SJSA1 (cell line): ENCODE measurements around the gene TRIM9.

- RAMPAGE, long total RNA, result no peak
Measured at GRCh38 chr14:49767848-49768096, 181 bp upstream of the KLHDC2 start.

- RAMPAGE, long total RNA, result no peak
Measured at GRCh38 chr14:49771576-49772068, 3.7 kb downstream of the KLHDC2 start.

- RAMPAGE, long total RNA, result no peak
Measured at GRCh38 chr14:49857404-49857866, 4.8 kb upstream of the NEMF start.

DNA sequence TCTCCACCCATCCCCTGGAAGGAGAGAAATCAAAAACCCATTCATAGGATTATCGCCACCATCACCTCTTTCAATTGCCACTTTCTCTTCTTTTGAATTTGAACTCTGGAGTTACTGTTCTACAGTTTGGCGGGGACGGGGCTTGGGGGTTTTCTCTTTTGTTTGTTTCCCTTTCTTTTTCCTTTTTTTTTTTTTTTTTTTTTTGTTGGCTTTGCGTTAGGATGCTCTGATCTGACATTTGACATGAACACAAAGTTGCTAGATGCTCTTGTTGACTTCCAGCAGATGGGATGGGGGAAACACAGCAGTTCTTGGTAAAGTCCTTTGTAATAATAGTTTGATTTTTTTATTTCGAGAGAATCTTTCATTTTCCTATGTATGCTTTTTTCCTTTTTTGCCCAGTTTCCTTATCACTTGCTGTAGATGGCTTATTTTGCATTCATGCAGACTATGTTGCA is 1.4 kb downstream of the ARF6 start:
- RAMPAGE, long total RNA, result no peak

GRCh38 chr14:49946312-49947134 is 53.6 kb downstream of the ARF6 start:
- RAMPAGE, long total RNA, result no peak

- RAMPAGE, long total RNA, result no peak
Measured at GRCh38 chr14:49970114-49970355, 77.2 kb downstream of the ARF6 start.

DNA sequence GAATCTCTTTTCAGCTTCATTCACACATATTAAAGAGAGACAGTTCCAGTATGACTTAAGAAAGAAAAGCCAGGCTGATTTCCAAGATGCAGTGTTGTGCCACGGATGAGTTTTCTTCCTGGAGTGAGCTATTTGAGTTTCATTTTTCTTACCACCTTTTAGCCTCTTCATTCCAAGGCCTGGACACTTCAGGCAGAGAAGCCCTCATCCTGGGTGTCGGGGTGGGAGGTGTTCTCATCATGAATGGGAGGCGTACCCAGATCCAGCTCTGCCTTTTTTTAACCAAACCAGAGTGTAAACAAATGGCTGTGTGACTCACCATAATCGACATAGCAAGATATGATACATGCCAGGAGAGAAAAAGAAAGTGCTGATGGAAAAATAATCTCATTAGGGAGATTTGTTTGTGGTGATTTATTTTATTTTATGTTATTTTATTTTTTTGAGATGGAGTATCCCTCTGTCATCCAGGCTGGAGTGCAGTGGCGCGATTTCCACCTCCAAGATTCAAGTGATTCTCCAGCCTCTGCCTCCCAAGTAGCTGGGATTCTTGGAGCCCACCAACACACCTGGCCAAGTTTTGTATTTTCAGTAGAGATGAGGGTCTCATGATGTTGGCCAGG is 80.0 kb downstream of the ARF6 start:
- RAMPAGE, long total RNA, result no peak

DNA sequence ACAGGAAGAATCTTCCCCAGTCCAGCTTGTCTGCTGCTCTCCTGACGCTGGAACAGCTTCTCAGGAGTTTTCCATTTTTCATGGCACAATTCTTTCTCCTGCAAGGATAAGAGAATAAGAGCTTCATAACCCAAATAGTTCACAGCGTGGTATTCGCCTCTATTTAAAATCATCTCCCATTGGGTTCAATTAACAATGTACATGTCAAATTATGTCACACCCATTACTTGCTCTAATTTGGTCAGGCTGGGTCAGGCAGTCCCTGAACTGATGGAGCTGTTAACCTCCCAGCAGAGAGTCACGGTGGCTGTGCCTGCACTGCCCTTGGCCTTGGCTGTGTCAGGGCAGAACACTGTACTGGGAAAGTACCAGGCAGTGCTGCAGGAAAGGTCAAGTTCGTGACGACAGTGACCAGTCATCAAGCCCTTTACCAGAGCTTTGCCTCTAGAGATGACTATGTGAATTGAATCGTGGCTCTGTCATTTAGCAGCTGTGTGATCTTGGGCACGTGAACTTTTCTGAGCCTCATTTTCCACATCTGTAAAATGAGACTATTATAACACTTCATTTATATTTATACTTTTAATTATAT is 100.0 kb downstream of the ARF6 start:
- RAMPAGE, long total RNA, result no peak

GRCh38 chr14:50057943-50058631 is 58.3 kb downstream of the VCPKMT start:
- RAMPAGE, long total RNA, result no peak

- RAMPAGE, long total RNA, result no peak
Measured at GRCh38 chr14:50197730-50198284, 33.6 kb downstream of the SOS2 start.

GRCh38 chr14:50418908-50419470 is 22.3 kb upstream of the CDKL1 start:
- RAMPAGE, long total RNA, result no peak

DNA sequence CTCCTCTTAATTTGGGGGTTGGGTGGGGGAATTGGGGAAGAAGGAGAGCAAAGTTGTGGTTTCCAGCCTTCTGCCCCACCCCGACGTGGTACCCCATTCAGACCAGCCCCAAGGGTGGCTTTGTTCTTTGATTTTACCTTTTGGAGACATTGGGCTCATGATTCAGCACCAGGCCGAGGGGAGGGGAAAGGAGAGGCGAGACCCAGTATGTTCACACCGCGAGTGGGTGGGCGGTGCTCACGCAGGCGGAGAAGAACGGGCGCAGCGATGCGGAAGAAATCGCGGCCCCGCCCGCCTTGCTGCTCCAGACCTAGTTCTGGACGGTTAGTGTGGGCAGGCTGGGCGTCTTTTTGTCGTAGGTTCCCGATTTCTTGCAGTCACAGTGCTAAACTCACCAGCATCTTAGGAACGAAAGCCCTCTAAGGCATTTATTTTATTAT is 978 bp downstream of the ATL1 start:
- RAMPAGE, long total RNA, result no peak

GRCh38 chr14:50658070-50658573 is 10.0 kb downstream of the SAV1 start:
- RAMPAGE, long total RNA, result no peak

DNA sequence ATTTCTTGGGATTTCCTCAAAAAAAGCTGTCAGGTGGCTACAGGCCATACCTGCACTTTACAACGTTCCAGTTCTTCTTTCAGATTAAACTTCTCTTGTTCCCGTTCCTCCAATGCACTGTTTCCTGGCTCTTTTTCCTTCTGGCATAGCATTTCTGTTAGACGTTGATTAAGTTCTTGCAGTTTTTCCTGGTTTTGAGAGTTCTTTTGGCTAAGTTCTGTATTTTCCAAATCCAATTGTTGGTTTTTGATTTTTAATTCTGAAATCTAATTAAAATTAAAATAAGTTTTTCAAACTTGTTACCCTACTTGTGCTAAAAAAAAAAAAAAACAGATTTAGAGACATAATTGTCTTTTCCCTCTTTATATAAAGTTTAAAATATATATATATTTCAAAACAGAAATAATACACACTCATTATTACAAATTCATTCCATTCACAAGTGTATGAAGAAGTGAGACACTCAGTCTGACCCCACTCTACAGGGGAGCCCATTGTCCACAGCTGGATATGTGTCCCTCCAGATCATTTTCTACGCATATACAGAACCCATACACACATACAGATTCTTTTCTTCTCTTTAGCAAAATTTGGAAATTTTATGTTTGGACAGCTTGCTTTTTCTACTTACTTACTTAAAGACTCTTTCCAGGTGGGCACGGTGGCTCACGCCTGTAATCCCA is 78.4 kb downstream of the NIN start:
- RAMPAGE, long total RNA, result no peak

DNA sequence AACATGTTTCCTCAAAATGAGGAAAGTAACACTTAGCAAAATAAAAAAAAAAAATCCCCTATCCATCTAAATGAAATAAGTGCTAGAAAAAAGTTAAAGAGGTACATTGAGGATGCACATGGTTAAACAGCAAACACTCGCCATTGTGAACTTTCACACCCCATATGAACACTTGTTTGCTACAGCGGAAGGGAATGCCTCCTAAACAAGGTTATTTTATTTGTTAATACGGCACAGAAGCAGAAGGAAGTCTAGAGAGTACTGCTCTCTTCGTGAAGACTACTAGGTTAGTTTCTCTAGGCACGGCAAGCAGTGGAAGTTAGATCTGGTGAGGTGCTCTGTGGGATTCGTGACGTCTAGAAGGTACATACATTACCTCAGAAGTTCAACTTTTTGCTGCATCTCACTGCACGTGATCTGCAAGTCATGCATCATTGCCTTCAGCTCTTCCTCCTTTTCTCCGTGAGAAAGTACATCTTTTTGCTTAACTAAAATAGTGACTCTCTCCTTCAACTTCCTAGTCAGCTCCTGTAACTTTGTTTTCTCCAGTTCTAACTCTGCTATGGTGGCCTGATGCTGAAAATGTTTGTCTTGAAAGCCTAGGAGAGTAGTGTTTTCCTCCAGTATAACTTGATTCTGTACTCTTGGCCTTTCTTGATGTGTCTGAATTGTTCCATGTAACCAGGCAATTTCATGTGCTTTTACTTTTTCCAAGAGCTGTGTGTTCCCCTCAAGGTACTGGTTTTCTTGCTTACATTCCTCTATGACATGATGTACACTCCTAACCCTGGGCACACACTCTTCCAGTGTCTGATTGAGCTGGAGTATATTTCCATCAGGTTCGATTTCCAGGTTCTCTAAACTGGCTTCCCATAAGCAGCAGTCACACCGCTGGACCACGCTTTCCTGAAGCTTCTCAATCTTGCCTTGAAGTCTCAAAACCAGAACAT is 74.6 kb downstream of the NIN start:
- RAMPAGE, long total RNA, result no peak

DNA sequence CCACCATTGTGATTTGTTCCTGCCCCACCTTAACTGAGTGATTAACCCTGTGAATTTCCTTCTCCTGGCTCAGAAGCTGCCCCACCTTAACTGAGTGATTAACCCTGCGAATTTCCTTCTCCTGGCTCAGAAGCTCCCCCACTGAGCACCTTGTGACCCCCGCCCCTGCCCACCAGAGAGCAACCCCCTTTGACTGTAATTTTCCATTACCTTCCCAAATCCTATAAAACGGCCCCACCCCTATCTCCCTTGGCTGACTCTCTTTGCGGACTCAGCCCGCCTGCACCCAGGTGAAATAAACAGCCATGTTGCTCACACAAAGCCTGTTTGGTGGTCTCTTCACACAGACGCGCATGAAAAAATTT is 24.7 kb downstream of the ABHD12B start:
- RAMPAGE, long total RNA, result no peak

GRCh38 chr14:50967717-50968030 is 23.4 kb upstream of the PYGL start:
- RAMPAGE, long total RNA, result no peak

DNA sequence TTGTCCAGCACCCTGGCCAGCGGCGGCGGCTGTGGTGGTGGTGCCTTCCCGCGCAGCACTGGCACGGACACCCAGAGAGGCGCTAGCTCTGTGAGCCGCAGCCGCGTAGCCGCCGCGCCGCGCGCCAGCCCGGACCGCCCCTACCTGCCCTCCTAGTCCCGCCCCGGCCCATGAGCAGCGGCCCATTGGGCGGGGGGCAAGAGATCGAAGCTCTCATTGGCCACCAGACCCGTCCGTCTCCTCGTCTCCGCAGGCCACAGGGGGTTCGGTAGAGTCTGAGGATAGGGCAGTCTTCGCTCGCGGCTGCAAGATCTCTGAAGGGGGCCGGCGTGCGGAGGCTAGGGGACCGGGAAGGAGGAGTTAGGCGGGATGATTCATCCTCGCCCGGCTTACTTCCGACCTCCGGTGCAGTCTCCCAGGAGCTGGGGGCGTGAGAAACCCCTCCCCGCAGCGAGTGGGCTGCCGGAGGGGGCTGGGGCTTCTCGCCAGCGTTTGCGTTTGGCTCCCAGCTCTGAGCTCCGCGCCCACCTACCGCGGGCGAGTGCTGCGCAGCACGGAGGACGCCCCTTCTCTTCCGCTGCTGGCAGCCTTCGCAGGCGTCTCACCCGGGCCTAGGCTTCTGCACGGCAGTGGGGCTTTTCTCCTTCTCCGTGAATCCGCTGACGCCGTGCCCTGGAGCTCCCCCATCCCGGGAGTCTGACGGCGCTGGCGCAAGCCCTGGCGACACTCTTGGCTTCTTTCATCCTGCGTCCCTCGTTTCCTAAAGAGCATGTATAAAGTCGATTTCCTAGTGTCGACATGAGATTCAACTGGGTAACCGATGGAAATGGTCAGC is at the start of gene TRIM9:
TRIM9 (minus strand) TSS at position 92 of the 835 bp plus-strand sequence.
- RAMPAGE, long total RNA, result no peak

GRCh38 chr14:51488573-51489592 is 162.8 kb upstream of the FRMD6 start:
- RAMPAGE, long total RNA, result no peak

DNA sequence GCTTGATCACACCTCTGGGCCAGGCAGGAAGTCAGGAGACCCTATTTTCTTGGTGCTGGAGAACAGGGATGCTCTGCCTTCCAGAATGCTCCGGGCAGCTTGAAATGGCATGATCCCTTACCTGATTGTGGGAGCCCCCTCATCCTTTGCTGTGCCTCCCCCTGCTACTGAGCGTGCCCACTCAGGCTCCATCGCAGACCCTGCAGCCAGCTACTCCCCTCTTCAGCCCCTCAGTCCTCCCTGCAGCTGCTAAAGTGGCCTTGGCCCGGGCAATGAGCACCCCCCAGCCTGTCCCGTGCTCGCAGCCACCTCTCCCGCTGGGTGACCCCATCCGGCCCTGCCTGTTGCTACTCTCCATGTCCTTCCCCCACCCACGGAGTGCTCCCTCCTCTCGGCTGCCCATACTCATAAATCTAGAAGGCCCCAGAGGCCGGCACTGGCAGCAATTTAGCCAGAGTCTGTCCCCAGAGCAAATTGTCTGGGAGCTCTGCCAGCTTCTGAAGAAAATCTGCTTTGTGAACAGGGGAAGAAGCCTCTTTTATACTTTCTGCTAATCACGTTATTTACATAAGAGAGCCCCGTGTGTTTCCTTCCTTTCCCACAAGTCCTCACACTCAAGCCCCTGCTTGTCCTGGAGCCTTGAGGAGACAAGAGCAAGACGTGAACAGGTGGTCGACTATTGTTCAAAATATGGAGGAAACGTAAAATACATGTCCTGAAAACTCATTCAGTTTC is 143.7 kb upstream of the FRMD6 start:
- RAMPAGE, long total RNA, result no peak